LNCaP clone FGC (cell line): ENCODE data around the genes PLAU and VDAC2.

GRCh38 chr10:73768561-73769533 is 3.2 kb upstream of the FUT11 start:
- RRBS, 2 experiments, result no CpG with 5 or more reads among the region's 21 CpGs

- RRBS, 2 experiments, result 2 to 3% methylated on average over 9 of the region's 57 CpGs
Observed at GRCh38 chr10:73785695-73786525, 504 bp downstream of the ZSWIM8 start.

- RRBS, 2 experiments, result 58 to 73% methylated on average over 4 of the region's 32 CpGs
Observed at GRCh38 chr10:73797128-73798561, 12.2 kb downstream of the ZSWIM8 start.

- RRBS, 2 experiments, result no CpG with 5 or more reads among the region's 4 CpGs
Observed at GRCh38 chr10:73834663-73835814, 23.6 kb upstream of the NDST2 start.

DNA sequence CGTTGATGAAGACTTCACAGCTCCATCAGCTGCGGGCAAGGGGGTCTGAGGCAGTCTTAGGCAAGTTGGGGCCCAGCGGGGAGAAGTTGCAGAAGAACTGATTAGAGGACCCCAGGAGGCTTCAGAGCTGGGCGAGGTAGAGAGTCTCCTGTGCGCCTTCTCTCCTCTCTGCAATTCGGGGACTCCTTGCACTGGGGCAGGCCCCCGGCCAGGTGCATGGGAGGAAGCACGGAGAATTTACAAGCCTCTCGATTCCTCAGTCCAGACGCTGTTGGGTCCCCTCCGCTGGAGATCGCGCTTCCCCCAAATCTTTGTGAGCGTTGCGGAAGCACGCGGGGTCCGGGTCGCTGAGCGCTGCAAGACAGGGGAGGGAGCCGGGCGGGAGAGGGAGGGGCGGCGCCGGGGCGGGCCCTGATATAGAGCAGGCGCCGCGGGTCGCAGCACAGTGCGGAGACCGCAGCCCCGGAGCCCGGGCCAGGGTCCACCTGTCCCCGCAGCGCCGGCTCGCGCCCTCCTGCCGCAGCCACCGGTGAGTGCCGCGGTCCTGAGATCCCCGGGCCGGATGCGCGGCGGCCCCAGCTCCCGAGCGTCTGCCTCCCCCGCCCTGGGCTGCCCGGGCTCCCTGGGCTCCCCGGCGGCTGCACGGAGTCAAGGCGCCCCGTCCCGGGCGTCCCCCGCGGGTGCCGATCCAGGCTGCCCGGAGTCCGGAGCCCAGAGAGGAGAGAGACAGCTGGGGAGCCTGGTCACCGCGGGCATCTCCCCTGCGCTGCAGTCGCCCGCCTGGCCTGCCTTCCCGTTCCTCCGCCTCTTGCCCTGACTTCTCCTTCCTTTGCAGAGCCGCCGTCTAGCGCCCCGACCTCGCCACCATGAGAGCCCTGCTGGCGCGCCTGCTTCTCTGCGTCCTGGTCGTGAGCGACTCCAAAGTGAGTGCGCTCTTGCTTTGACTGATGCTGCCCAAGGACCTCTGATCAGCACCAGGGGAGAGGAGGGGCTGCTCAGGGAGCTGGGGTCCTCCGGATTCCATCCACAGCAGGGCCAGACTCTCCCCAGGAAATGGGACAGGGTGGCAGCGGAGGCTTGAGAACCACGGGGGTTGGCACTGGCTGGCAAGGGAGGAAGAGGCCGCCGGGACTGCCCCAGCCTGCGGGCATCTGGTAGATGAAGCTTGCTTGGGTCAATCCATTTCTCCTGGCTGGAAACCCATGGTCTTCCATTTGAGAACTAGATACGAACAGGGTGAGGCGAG is at the start of gene PLAU:
Gene PLAU, plus strand, starts transcription at position 443 of the 1,246 bp plus-strand sequence.
- RRBS, 2 experiments, result 17 to 39% methylated on average over 18 to 20 of the region's 90 CpGs

GRCh38 chr10:73993003-73993515 is 4.9 kb upstream of the VCL start:
- RRBS, 2 experiments, result no CpG with 5 or more reads among the region's 4 CpGs

GRCh38 chr10:74070887-74071126 is 72.9 kb downstream of the VCL start:
- RRBS, 2 experiments, result no CpG with 5 or more reads among the region's 2 CpGs

DNA sequence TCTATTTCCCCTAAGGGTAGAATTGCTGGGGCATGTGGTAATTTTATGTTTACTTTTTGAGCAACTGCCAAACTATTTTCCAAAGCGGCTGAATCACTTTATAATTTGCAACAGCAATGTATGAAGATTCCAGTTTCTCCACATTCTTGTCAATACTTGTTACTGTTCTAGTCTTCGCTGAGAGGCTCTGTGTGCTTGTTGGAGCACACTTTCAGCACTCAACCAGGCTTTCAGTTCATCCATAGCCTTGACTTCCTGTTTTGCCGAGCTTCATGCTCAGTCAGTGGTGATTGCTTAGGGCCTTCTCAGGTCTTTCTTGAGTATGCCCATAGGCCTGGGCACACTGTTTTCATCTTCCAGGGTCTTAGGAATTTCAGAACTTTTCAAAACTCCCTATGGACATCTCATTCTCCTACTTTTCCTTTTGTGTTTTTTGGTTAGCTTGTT is 39.1 kb downstream of the ADK start:
- RRBS, 2 experiments, result no CpG with 5 or more reads among the region's 3 CpGs

DNA sequence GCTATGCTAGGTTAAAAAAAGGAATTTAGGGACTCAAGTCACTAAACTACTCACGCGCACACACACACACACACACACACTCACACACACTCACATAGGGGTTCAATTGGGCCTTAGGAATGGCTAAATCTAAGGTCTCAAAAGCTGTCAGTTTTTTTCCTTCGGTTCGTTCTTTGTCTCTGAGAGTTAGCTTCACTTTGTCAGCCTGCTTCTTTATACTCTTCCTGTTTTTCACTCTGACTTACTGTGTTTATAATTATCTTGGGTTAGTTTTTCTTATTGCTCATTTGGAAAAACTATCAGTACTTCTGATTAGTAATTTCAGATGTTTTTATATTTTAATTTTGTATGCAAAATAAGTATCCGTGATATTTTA is 139.0 kb downstream of the ADK start:
- RRBS, 2 experiments, result no CpG with 5 or more reads among the region's 5 CpGs

GRCh38 chr10:74475192-74475722 is 324.2 kb downstream of the ADK start:
- RRBS, 2 experiments, result no CpG with 5 or more reads among the region's 1 CpG

- RRBS, 2 experiments, result no CpG with 5 or more reads among the region's 2 CpGs
Observed at GRCh38 chr10:74889388-74889998, 63.1 kb downstream of the KAT6B start.

GRCh38 chr10:74981620-74982097 is 91.8 kb downstream of the DUSP29 start:
- RRBS, 2 experiments, result no CpG with 5 or more reads among the region's 3 CpGs

DNA sequence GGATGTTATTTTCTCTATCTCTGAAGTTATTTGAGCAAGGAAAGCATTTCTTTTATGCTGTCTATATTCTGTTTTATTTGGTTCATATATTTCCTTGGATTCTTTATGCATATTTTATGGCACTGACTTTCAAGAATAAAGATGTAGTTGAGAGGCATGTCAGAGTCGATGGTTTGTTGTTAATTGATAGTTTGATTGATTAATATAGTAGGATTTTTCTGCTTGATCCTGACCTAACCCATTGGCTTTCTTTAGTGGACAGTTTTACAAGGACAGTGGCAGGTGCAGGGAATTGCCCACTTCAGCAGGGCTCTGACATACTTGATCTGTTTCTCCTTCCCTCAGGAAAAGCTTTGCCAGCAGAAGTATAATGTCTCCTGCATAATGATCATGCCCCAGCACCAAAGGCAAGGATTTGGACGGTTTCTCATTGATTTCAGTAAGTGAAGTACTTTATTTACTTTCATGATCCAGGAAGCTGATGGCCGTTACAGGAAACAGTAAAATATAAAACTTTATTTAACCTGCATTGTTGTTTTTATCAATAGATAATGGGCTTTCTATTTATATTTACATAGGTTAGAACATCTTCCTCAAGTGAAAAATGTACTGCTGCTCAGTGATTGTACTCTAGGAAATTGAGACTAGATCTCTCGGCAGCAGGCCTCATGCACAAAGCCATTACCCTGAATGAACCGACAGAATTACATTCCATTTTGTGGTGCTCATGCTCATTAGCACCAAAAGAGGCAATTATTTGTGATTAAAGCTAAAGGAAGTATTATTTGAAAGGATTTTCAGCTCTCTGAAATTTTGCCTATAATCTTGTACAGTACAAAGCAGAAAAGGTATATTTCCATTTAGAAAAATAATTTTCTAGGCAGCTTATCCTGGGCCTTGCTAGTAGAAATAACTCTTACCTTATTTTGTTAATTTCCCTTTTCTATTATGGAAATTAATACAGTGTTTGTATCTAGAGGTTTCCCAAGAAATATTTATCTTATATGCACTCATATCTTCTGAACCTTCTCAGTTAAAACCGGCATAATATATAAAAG is 84.4 kb downstream of the DUSP29 start:
- RRBS, 2 experiments, result no CpG with 5 or more reads among the region's 6 CpGs

- RRBS, 2 experiments, result no CpG with 5 or more reads among the region's 18 CpGs
Observed at GRCh38 chr10:75030488-75031489, 42.7 kb downstream of the DUSP29 start.

- RRBS, 2 experiments, result 32 to 36% methylated on average over 8 of the region's 15 CpGs
Observed at GRCh38 chr10:75100363-75100936, 1.1 kb upstream of the DUSP13 start.

DNA sequence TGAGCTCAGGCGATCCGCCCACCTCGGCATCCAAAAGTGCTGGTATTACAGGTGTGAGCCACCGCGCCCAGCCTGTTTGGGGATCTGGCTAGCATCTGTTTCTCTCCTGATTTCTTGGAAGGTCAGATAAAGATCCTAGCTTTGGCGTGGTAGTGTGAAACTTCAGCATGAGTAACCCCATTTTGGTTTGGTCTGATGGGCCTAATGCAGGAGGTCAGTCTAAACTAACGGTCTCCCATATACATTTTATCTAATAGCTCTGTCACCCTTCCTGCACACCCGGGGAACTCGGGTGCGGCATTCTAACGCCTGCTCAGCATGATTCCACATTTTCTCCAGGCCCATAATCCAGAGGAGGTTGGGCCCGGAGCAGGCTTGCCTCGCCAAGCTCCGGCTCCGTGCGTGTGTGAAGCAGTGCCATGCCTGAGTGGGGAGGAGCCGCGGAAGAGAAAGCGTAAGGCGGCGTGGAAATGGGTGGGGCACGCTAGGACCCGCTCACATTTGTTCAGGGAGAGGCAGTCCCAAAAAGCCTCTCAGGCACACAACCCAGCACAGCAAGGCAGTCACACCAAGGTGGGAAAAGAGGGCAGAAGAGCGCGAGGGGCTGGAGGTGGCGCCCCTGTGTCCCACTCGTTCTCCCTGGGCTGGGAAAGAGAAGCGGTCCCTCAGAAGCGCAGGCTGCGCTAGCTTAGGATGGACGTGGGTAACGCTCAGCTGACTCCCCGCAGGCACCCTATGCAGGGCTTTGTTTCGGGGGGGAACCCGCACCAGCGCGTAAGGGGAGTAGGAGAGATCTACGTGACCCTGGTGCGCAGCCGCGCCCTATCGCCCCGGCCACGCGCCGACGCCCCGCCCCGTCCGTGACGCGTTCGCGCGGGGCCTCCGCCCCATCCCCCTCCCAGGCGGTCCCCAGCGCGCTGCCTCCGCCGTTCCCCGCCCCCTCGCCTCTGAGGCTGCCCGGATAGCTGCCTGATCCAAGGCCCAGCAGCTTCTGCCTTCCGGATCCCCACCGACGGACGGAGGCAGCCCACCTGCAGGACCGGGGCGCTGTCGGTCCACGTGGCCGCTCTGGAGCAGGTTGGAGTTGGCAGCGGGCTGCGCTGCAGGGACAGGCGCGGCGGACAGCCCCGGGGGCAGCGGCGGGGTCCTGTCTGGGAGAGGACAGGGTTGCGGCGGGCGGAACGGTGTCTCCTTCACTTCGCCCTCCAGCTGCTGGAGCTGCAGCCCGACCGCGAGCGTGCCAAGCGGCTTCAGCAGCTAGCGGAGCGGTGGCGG is at the start of gene VDAC2:
Gene VDAC2, plus strand, starts transcription at position 1,157 of the 1,275 bp plus-strand sequence.
- RRBS, 2 experiments, result 1 to 2% methylated on average over 19 of the region's 94 CpGs

DNA sequence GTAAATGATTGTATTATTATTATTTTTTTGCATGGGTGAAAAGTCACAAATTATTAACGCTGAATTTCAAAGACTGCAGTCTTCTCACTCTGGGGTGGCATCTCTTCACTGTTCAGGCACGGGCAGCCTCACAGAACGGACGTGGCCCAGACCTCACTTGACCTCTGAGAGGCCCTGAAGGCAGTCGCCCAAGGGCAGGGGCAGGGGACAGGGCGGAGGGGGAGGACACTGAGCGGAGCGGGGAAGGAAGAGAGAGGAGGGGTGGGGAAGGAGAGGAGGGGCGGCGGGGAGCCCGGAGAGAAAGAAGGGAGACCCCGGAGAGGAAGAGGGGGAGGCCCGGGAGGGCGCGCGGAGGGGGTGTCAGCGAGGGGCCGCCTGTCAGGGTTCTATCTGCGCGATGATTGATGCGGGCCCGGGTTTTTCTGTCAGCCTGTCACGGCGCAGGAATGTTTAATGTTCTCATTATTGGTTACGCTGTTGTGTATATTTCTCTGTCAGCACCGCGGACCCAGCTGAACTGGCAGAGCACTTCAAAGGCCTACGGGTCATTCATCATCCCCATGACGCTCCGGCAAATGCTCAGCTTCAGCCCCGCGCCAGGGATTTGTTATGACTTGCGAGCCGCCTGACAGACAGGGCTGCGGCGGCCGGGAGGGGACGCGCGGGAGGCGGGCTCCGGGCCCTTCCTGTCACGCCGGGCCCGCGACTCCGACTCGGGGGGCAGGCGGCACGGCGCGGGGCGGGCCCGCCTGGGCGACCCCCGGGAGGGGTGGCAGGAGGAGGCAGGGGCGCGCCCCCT is 58.9 kb upstream of the COMTD1 start:
- RRBS, 2 experiments, result 19 to 46% methylated on average over 32 of the region's 58 CpGs

- RRBS, 2 experiments, result no CpG with 5 or more reads among the region's 2 CpGs
Observed at GRCh38 chr10:75375895-75376353, 25.6 kb downstream of the ZNF503 start.

- RRBS, 2 experiments, result 93 to 96% methylated on average over 8 of the region's 17 CpGs
Observed at GRCh38 chr10:75397310-75397622, 4.3 kb downstream of the ZNF503 start.

- RRBS, 2 experiments, result 90 to 95% methylated on average over 35 to 42 of the region's 94 CpGs
Observed at GRCh38 chr10:75398229-75399481, 2.9 kb downstream of the ZNF503 start.